ENCODE measurements around a stretch of chr18.

DNA sequence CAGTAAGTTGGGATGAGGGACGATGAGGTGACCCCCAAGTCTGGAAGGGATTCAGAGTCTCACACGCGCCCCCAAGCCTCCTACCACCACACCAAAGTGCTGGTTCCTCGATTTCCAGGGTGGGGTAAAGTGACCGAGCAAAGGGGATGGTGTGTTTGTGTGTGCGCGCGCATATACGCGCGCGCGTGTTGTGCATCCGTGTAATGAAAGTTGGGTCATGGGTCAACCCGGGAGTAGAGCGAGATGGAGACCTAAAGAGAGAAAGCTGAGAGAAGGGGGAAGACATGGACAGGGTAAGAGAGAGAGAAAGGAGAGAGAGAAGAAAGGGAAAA, 1.6 kb upstream of the NETO1 start:
- RRBS, 2 experiments, result no CpG with 5 or more reads among the region's 16 CpGs

DNA sequence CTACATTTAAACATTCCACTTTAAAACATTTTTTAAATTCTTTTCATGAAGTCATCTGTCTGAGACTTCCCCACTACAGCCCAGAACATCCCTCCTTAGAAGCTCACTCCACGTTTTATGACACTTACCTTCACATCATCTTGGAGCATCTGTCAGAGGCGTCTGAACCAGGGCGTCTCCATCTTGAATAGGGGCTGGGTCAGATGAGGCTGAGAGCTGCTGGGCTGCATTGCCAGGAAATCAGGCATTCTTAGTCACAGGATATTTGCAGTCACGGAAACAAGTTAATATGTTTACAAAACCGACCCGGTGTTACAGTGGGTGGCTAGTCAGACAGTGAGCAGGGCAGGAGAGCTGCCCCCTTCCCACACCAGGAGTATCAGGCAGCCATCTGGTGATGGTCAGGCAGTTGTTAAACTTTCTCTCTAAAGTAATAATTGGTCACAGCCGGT, 456.5 kb downstream of the FBXO15 start:
- RRBS, 2 experiments, result no CpG with 5 or more reads among the region's 7 CpGs

- RRBS, 2 experiments, result no CpG with 5 or more reads among the region's 6 CpGs
These were observed 48.0 kb downstream of the TIMM21 start for GRCh38 chr18:74196365-74196747.

DNA sequence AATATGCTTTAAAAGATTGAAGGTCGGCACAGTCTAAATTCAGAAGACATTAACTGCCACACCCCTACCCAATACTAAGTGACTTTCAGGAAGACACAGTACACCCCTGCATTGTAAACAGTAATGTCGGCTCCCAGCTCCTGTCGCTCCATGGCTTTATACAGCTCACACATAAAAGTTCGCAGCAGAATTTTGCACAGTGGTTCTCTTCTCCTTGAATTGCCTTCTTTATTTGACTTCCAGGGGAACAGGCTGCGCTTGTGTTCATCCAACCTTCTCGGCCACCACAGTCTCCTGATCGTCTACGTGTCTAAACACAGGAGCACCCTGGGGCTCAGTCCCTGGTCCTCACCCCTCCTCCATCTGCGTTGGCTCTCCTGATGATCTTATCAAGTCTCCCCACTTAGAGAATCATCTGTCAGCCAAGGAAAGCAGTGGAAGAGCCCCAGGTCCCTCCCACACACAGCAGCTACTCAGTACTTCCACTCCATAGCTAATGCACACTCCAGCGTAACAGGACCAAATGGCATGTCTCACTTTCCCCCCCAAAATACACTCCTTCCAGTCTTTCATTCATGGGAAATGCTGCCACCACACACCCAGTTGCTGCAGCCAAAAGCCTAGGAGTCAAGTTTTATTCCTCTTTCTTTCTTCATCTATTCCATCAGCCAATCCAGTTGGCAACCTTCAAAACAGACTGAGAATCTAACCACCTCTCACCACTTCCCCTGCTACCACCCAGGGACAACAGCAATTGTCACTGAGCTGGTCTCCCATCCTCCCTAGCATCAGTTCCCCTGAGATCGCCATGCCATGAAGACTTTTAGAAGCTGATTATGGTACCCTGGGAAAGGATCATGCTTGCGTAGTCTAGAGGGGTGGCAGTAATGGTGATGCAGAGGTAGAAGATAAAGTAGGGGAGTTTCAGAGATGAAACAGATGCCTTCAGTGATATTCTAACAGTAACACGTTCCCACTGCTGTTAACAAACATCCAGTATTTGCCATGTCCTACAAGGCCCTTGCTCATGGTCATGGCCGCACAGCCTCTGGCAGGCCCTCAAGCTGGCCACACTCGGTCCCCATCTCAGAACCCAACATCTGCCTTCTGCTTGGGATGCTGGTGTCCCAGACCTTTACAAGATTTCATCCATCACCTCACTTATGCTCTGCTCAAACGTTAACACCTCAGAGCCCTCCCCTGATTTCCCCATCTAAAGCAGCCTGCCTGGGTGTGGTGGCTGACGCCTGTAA, 22.3 kb downstream of the CYB5A start:
- RRBS, 2 experiments, result no CpG with 5 or more reads among the region's 17 CpGs

GRCh38 chr18:74290024-74290470, 1.7 kb downstream of the CYB5A start:
- RRBS, 2 experiments, result no CpG with 5 or more reads among the region's 9 CpGs

- RRBS, 2 experiments, result 6 to 36% methylated on average over 2 of the region's 31 CpGs
These were observed 1.1 kb downstream of the CYB5A start for GRCh38 chr18:74290636-74291161.

- RRBS, 2 experiments, result 82 to 92% methylated on average over 3 of the region's 42 CpGs
These were observed 840 bp upstream of the DIPK1C start for GRCh38 chr18:74457641-74458654.

DNA sequence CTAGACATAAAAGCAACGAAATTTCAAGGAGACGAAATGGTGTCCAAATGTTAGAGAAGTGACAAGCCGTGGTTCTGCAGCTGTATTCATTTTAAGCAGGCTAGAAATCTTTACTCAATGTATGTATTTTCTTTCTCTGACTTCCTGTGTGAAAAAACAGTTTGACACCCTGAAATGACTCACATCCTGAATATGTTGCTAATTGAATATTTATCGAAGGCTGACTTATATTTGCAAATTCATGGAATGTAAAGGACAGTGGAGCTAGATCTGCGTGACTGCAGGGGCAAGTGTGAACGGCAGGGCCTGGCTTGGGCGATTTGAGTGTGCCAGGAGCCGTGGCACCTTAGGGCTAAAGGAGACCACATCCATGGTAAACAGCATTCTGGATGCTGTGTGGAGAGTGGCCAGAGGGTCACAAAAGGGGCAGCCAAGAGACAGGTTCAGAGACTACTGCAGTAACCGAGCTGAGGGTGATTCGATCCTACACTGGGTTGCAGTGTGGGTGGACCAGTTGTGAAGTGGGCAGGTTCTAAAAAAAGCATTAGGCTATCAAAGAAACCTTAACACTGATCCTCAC, 213.9 kb downstream of the PTGR3 start:
- RRBS, 2 experiments, result no CpG with 5 or more reads among the region's 10 CpGs

- RRBS, 2 experiments, result no CpG with 5 or more reads among the region's 6 CpGs
These were observed 182.0 kb downstream of the PTGR3 start for GRCh38 chr18:75026895-75027383.

- RRBS, 2 experiments, result no CpG with 5 or more reads among the region's 34 CpGs
These were observed 38.7 kb downstream of the PTGR3 start for GRCh38 chr18:75169986-75170812.

DNA sequence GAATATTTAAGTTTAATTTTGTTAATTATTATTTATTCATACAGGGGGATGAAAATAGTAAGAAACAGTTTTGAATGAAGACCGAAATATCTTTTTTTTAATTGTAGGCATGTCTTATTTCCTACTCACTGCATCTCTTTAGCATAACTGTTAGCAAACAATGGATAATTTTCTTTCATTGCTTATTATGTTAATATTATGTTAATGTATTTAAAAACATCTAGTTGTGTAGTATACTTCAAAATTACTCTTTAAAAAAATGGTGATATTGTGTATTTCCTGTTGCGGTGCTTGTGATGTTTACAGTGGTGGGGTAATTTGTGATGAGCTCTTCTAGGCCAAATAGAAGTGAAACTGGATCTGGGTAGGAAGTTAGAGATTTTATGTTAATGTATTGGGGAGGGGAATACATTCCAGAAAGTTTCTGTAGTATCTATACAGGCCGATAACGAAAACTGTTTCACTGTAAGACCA, 5.5 kb downstream of the TSHZ1 start:
- RRBS, 2 experiments, result no CpG with 5 or more reads among the region's 4 CpGs

GRCh38 chr18:75226952-75227184, 16.3 kb downstream of the TSHZ1 start:
- RRBS, 2 experiments, result no CpG with 5 or more reads among the region's 3 CpGs

DNA sequence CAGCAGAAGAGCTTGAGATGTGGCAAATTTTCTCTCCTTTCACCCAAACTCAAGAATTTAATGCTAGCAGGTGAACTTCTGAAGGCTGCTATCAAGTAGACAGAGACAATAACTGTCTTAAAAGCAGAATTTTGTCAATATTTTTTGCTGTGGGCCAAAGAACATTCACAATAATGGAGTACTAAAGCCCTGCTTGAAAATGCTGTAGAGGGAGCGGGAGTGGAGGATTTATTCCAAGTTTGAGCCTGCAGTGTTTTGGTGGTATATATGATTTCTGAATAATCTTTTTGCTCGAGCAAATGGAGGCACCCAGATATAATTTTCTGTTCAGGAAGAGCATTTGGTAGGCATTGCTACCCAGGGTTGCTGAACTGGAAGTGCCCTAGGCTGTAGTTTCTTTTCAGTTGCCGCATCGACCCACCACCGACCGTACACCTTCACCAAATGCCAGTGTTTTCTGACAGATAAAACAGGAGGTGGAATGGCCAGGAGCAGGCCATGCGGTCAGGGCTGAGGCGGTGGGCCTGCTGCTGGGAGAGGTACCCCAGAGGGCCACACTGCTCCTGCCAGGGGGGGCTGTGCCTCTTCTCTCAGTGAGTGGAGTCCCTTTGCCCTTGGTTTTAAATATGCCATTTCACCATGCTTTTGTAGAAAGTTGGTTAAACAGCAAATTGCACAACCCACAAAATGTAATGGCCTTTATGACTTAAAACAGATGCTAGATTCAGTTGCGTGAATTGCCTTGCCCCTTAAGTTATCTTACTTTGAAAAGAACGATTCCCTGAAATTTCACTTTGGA, 36.4 kb downstream of the TSHZ1 start:
- RRBS, 2 experiments, result no CpG with 5 or more reads among the region's 10 CpGs

- RRBS, 2 experiments, result no CpG with 5 or more reads among the region's 9 CpGs
These were observed 59.1 kb downstream of the TSHZ1 start for GRCh38 chr18:75269738-75270142.

DNA sequence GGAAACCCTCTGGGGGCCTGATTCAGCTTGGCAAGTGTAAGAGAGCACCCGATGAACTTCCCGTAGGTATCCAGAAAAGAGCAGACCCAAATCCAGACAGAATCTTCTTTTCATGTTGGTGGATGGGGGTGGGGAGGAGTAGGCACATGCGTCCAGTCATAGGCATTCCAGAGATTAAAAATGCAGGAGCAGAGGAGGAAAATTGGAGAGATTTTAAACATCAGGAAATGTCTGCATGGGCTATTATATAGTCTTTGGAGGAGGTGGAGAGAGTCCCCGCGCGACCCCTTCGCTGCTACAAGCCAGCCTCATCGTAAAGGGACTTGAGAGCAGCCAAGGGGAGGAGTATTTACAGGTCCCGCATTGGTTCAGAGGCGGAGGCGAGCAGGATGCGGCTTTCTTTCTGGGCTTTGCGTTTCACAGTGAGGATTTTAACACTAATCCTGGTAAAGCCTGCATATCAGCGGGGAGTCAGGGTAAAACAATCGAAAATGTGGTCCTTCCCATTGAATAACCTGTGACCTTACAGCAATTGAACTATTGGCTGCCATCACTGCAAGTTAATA, 20.2 kb downstream of the SMIM21 start:
- RRBS, 2 experiments, result no CpG with 5 or more reads among the region's 15 CpGs

DNA sequence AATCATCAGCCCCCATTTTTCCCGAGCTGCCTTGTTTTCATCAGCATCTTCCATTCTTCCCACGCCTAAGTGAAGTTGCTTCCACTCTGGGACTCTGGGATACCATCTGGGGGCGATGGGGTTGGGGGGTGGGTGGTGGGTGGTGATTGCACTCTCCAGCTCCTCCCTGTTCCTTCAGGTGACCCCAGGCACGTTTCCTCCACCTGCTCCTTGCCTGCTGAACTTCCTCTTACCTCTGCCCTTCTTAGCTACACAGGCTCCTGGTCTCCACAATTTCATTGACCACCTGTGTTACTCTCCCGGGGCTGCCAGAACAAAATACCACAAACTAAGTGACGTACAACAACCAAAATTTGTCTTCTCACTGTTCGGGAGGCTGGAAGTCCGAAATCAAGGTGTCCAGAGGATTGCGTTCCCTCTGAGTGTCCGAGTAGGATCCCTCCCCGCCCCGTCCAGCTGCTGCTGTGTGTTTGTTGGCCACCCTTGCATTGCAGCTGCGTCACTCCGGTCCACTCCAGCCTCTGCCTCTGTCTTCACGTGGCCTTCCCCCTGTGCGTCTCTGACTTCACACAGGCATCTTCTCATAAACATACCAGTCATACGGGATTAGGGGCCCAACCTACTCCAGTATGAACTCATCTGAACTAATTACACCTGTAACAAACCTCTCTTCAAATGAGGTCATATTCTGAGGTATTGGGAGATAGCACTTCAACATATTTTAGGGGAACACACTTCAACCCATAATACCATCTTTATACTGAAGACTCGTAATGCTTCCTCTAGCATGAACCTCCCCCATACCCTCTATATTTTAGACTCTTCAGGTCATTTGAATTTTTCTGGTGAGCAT, 251.8 kb upstream of the SMIM21 start:
- RRBS, 2 experiments, result no CpG with 5 or more reads among the region's 18 CpGs

DNA sequence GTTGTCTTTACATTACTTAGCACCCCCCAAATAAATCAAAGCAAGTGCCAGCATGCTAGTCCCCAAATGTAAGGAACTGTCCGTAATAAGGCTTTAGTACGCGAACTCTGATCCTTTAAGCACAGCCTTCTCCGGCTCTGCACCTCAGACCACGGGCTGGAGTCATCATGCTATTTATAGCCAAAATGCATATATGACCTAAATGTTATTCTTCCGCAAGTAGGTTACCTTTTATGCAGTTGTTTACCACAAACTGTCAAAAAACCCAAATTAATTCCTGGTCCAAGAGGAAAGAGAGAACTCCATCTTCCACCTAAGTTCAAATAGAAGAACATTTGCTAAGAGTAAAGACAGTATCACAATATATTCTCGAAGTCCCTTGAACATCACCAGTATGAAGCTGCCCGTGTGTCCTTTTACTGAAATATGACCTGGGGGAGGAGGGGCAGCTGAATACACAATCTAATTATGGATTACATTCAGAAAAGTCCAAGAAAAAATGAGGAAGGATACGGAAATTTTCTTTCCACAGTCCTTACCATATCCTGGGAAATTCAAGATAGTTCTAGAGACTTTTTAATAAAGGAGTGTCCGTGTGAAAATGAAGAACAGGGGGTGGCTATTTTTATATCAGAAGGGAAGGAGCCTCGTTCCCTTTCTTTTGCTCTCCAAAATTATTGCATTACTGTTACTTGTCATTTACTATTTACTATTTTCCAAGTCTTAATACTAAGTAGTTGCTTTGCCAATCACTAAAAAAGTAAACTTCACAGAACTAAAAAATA, 42.5 kb downstream of the ZNF516 start:
- RRBS, 2 experiments, result no CpG with 5 or more reads among the region's 11 CpGs

DNA sequence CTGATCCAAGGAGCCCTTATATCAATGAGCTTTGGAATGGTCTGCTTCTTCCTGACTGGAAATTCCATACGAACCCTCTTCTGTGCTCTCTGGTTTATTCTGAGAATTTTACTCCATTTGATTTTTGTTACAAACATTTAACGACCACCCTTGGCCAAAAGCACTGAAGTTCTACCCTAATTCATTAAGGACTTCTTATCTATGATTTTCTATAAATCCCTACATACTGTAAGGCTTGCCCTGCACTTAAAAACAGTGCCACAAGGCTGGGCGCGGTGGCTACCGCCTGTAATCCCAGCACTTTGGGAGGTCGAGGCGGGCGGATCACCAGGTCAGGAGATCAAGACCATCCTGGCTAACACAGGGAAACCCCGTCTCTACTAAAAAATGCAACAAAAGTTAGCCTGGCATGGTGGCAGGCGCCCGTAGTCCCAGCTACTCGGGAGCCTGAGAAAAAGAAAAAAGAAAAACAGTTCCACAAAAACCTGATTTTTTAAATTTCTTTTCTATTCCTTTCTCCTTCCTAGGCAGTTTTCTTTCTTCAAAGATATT, 24.5 kb downstream of the ZNF516 start:
- RRBS, 2 experiments, result no CpG with 5 or more reads among the region's 12 CpGs

- RRBS, 2 experiments, result no CpG with 5 or more reads among the region's 8 CpGs
These were observed 8.4 kb upstream of the ZNF516 start for GRCh38 chr18:76503417-76503967.